ENCODE data around the genes SLC35G3 and C17orf50.

- PRO-cap = no peak
These were observed 140.8 kb downstream of the MYO1D start for GRCh38 chr17:32736189-32736544.

DNA sequence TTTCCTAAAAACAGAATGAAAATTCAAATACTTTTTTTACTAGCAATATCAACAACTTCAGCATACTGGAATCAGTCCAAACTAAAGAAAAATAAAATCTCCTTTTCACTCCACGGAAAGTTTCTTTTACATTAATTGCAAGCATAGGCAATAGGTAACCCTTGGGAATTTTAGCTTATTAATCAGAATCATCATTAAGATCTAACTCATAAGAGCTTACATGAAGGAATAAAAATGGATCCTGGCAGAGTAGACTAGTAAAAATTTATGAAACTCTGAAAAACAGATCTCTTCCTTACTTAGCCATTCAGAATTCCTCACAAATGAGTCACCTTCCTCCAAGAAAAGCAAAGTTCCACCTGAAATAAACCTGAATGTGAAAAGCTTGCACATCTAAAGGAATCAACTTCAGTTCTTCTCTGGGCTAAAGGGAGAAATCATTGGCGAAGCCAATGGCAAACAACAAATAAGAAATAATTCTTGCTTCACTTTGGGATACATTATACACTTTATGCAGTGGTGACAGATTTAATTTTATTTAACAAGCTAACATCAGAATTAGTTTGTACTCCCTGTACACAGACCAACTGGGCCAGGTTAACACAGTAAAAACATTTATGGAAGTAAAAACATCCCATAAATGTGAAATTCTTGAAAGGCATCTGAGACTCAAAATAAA is 22.7 kb downstream of the MYO1D start:
- PRO-cap = no peak

GRCh38 chr17:32909815-32910376 is 18.1 kb upstream of the TMEM98 start:
- PRO-cap = no peak

DNA sequence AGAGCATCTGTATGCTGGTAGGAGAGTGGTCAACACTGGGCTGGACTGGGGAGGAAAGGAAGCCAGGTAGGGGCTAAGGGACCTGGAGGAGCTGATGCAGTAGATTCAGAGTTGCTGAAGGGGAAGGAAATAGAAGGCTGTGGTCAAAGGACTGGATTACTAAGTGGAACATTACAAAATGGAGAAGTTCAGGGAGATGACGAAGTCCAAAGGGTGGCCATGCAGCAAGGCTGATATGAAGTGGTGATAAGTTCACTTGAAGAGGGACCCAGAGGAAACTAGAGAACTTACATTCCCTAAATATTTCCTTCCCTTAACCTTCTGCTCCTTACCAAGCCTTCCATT is 8.6 kb upstream of the CCL2 start:
- PRO-cap = no peak

GRCh38 chr17:34598359-34598745 is 19.0 kb downstream of the TMEM132E start:
- PRO-cap = no peak

- PRO-cap = no peak
These were observed 33.7 kb downstream of the TMEM132E start for GRCh38 chr17:34612938-34613677.

DNA sequence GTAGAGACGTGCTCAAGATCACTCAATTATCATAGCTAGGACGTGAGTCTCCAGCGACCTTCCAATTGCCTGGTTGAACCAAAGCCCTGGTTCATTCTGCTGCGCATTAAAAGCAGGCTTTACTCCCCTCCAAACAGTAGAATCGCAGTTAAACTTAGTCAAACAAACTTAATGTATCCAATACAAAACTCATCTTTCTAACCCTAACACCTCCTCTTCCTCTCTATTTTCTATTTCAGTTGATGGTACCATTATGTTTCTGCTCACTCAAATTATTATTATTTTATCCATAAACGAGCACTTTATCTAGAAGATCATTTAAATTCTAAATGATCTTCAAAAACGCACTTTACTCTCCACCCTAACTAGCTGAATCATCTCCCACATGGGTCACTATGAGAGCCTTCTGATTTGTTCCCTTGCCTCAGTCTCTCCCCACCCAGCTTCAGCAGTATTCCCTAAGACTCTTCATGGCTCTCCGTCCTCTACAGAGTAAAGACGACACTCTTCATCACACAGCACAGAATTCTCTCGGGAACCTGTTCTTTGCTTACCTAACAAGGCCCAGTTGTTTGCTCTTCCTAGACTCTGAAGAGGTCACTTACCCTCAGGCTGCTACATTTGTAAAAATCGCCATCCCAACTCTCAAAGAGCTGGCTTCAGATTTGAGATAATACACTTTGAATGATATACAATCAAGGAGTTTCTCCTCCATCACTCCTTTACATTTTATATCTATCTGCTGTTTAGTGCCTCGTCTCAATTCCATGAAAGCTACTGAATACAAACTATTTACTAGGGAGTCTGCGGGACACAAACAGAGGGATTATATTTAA is 729 bp upstream of the LIG3 start:
- PRO-cap = no peak

GRCh38 chr17:35002708-35003331 is 22.5 kb downstream of the LIG3 start:
- PRO-cap = no peak

DNA sequence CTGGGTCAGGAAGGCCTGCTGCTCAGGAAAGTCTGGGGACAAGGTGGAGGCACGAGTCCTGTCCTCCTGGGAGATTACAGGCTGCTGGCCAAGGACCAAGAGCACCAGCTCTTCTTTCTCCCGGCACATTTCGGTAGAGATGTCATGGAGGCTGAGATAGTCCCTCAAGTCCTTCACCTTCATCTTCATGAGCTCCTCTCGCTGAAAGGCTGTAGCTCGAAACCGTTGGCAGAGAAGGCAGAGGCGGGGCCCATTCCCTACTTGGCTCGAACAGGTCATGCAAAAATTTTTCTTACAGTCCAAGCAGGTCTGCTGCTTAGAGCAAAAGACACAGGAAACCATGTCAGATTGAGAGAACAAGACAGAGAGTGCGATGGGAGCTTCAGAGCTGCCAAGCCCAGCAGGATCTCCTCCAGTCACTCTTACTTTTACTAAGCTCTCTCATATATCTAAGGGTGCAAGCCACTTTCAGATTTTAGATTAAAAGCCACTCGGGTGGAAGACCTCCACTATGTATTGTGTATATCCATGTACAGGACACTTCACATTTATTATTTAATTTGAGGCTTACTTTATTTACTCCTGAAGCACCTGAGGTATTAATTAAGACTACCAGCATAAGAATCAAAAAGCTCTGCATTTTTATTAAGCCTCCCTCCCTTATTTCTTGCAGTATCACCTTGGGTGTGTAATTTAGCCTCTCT is 41.3 kb downstream of the LIG3 start:
- PRO-cap = no peak

- PRO-cap = no peak
These were observed 37.2 kb downstream of the RFFL start for GRCh38 chr17:35026188-35026840.

DNA sequence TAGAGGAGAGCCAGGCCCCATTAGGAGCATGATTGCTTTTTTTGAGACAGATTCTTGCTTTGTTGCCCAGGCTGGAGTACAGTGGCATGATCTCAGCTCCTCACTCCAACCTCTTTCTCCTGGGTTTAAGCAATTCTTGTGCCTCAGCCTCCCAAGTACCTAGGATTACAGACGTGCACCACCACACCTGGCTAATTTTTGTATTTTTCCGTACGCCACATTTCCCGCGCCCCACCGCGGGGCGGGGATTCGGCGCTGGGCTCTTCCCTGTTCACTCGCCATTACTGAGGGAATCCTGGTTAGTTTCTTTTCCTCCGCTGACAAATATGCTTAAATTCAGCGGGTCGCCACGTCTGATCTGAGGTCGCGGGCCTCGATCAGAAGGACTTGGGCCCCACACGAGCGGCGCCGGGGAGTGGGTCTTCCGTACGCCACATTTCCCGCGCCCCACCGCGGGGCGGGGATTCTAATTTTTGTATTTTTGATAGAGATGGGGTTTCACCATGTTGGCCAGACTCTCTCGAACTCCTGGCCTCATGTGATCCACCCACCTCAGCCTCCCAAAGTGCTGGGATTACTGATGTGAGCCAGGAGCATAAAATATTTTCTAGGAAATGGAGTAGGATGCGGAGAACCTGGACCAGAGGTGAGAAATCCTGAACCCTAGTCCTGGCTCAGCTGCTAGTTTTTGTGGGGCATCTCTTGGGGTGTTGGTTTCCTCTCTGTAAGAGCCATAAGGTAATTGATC is 3.4 kb downstream of the UNC45B start:
- PRO-cap = unidirectional peak, minus-strand start at position 370 of the sequence

GRCh38 chr17:35194258-35194560 is at the start of gene SLC35G3:
TSS of gene SLC35G3 (minus strand) at chr17:35194393.
- PRO-cap = no peak

DNA sequence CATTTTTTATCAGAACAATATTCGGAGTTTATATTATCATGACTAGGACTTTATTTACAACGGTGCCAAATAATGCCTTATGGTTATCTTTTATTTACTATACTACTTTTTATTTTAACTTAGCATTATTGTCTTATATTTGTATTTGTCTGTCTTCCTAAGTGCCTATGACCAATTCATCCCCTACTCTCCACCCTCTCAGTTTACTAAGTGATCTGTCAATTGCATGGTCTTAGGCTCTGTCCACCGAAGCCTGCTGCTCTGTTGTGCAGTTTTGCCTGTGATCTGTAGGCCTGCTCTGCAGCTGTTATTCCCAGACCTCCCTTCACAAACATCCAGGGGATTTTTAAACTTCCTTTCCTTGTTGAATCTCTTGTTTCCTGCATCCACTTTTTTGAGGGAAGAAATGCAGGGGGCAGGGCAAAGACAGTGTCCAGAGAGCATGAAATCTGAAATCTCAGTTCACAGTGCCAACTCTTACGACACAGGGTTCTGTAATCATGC is 11.2 kb downstream of the SLFN5 start:
- PRO-cap = no peak

GRCh38 chr17:35712866-35713803 is 18.3 kb upstream of the RASL10B start:
- PRO-cap = no peak

- PRO-cap = no peak
These were observed 9.9 kb downstream of the RASL10B start for GRCh38 chr17:35740928-35742113.

GRCh38 chr17:35760569-35760980 is at the start of gene C17orf50:
TSS of gene C17orf50 (plus strand) at chr17:35760887.
- PRO-cap = no peak

DNA sequence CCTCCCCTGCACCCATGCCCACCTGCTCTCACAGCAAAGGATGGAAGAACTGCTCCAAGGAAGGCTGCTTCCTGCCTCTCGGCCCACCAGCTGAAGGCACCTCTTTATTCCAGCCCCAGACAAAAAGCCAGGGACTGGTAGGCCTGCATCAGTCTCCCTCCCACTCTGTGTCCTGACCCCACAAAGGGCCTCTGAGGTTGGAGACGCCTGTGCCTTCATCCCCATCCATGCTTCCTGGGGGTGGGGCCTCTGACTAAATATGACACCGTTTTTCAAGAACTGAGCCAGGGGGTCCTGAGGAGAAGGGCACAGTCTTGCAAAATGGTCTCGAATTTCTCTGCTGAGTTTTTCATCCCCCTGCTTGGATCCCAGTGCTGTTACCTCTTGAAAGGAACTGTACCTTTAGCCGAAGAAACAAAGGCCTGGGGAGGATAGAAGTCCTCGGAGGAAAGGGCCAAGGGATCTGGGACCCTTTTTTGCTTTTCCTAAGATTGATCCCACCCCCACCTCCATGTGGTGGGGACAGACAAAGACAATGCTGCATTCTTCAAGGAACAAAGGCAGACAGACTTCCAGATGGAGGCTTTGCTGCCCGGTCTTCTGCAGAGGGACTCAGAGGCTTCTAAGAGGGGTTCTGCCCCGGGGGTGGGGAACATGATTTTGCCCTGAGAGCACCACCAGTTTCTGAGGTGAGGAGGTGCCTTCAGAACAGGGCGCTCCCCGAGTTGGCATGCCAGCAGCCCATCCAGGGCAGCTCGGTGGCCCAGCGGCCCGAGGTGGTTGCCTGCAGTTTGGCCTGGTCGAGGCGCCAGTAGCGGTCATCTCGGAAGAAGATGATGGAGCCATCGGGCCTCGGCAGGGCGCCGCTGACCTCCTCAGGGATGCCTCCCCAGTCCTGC is 5.4 kb downstream of the C17orf50 start:
- PRO-cap = no peak

GRCh38 chr17:35793382-35793770 is 2.1 kb downstream of the MMP28 start:
- PRO-cap = no peak

DNA sequence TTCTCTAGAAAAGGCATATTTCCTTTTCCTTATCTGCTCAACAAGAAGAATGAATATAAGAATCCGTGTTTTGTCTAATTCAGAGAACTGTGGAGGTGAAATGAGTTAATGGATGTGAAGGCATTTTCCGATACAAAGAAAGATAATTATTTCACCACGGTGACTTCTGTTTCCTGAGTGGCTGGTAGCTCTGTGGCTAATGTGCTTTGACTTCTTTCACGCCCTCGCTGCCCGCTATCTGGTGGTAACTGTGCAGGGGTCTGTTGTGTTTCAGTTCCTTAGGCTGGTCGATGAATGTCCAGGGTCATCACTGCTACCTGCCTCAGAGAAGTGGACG is 15.7 kb upstream of the CCL5 start:
- PRO-cap = no peak

DNA sequence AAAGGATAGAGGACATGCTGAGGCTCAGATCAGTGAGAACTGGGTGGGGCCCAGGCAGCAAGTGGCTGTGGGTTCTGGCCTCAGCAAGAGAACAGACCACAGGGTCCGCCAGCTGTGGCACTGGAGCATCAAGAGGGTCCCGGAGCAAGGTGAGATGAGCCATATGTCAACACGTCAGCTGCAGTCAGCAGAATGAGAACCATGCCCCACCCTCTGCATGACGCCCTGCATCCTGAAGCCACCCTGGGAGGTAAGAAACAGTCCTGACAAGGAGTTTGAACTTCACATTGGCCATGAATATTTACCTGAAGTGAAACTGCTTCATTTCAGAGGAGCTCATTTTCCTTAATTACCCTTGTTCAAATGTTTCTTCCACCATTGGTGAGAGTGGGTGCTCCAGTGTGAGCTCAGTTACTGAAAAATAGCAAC is 20.2 kb upstream of the CCL5 start:
- PRO-cap = no peak

Data from pulmonary lymph node (tissue), 1 donor.